ENCODE results near the genes NIPAL3 and SYF2.

- PRO-cap, 3 experiments = peak in 2 of 3 experiments; most common plus-strand start chr1:24150703 (in 1)
Measured at GRCh38 chr1:24150133-24150881, 7.4 kb upstream of the IL22RA1 start.

DNA sequence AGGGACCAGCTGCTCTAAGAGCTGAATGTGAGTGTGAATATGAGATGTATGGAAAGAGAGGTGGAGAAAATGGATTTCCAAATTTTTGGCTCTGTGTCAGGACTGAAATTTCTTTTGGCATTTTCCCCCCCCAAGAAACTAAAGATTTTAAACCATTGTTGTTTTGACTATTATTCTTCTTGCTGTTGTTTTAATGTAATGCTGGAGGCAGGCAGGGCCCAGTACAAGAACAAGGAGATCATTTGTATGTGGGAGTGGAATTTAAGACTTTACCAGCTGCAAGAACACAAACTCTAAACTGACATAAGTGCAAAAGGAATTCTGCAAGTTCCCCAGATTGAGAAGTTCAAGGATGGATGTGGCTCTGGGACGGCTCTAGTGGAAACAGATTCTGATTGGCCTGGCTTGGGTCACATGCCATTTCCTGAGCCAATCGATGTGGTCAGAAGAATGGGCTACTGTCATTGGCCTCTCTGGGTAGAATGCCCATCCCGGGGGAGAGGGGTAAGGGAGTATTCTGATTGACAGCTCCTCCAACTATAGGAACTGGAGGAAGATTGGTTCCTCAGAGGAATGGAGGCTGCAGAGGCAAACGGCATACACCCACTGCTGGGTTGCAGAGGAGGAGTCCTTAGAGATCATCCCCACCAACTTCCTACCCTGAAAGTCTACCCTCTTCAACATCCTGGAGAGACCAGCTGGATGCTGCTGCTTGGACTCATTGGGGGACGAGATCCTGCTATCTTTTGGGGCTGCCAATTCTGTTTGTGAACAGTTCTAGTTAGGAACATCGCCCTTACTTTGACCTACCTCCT is 5.9 kb upstream of the IFNLR1 start:
- PRO-cap, 3 experiments = no peak in any of the 3 experiments

GRCh38 chr1:24205900-24206508 is 18.9 kb upstream of the IFNLR1 start:
- PRO-cap, 3 experiments = no peak in any of the 3 experiments

- PRO-cap, 3 experiments = peak in 3 of 3 experiments; most common plus-strand start chr1:24415802 (in 3); most common minus-strand start chr1:24415520 (in 1)
Measured at GRCh38 chr1:24414776-24415986, at the start of gene NIPAL3. Gene NIPAL3 (plus strand): TSS chr1:24415802.

GRCh38 chr1:24536316-24537211 is 19.3 kb upstream of the NCMAP start:
- PRO-cap, 3 experiments = peak in 1 of 3 experiments; most common minus-strand start chr1:24536607 (in 1)

DNA sequence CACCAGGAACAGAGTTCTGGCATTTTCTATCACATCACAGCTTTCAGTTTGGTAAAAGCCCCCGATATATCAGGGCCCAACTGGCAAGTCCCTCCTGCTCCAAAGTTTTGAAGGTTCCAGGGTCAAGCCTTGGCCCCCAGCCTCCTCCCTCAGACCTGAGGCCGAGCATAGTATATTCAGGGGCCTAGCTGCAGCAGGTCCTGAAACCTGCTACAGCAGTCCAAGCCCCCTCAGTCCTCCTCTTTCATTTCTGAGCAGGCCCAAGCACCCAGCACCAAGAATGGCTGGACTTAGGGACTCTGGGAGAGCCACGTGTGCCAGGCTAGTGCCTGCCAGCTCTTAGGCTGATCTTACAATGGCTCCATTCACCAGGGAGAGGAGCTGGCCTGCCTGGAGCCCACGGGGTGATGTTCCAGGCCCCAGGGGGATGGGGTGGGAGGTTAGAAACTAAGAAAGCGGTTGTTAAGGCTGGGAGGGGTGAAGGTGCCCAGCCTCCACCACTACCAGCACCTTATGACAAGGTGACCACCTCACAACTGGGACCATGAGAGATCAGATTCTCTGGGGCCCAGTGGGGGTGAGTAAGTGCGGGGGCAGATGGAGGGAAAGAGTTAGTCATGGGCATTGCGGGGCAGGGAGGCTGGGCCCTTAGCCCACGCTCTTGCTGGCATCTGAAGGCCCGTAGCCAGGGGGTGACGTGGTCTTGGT is 30.4 kb upstream of the CLIC4 start:
- PRO-cap, 3 experiments = no peak in any of the 3 experiments

DNA sequence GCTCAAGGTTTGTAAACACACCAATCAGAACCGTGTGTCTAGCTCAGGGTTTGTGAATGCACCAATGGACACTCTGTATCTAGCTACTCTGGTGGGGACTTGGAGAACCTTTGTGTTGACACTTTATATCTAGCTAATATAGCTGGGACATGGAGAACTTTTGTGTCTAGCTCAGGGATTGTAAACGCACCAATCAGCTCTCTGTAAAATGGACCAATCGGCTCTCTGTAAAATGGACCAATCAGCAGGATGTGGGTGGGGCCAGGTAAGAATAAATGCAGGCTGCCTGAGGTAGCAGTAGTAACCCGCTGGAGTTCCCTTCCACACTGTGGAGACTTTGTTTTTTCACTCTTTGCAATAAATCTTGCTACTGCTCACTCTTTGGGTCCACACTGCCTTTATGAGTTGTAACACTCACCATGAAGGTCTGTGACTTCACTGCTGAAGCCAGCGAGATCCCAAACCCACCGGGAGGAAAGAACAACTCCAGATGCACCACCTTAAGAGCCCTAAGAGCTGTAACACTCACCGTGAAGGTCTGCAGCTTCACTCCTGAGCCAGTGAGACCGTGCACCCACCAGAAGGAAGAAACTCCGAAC is 23.1 kb upstream of the CLIC4 start:
- PRO-cap, 3 experiments = no peak in any of the 3 experiments

GRCh38 chr1:24803023-24803656 is 57.9 kb downstream of the CLIC4 start:
- PRO-cap, 3 experiments = no peak in any of the 3 experiments

GRCh38 chr1:24897729-24898494 is 32.2 kb downstream of the RUNX3 start:
- PRO-cap, 3 experiments = no peak in any of the 3 experiments

GRCh38 chr1:24901457-24902398 is 28.3 kb downstream of the RUNX3 start:
- PRO-cap, 3 experiments = no peak in any of the 3 experiments

DNA sequence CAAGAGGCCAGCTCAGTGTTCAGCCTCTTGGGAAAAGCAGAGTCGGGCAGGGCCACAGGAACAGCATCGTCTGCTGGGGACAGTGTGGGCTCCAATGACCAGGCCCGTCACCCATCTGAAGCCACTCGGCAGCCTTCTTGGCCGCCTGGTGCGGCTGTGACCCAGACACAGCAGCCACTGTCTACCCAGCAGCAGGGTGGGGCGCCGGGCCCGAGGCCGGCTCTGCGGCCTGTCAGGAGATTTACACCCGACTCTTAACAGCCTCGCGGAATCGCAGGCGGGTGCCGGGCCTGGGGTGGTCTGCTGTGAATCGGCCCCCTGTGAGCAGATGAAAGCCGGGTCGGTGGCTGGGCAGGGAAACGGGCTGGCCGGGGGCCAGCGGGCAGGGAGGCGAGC is 15.9 kb downstream of the RUNX3 start:
- PRO-cap, 3 experiments = no peak in any of the 3 experiments

GRCh38 chr1:24920048-24920633 is 9.9 kb downstream of the RUNX3 start:
- PRO-cap, 3 experiments = no peak in any of the 3 experiments

DNA sequence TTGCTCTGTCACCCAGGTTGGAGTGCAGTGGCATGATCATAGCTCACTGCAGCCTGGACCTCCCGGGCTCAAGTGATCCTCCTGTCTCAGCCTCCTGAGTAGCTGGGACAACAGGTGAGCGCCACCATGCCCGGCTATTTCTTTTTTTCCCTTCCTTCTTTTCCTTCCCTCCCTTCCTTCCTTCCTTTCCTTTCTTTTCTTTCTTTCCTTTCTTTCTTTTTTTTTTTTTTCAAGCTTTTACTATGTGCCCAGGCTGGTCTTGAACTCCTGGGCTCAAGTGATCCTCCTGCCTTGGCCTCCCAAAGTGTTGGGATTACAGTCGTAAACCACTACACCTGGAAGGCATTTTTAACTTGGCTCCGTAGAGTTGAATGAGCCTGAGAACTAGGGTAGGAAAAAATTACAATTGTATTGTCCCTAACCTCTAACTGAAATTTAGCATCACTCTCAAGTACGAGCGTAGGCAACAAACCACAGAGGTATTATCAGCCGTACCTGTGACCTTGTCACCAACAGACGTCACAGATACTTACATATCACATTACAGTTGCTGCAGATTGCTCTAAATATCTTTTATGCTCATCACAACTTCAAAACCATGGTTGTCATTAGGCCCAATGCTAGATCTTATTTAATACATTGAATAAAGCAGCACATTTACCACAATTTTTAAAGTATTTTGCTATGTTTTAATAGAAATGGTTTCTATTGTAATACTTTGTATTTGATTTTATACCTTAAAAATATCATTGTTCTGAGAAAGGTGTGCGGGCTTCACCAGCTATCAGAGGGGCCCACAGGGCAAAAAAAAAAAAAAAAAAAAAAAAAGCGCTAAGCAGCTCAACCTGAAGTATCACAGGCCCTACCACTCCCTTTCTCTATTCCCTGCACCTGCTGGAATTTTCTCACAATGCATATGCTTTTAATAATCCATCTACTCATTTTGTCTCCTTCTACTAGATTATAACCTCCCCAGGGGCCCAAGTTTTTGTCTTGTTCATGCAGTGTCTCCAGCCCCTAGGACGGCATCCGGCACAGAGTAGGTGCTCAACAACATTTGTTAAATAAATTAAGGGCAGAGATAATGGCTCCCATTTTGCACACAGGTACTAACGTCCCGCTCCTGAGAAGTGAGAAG is 7.7 kb downstream of the RUNX3 start:
- PRO-cap, 3 experiments = peak in 1 of 3 experiments; most common minus-strand start position 386 of the sequence (in 1)

- PRO-cap, 3 experiments = no peak in any of the 3 experiments
Measured at GRCh38 chr1:24927372-24928438, 2.4 kb downstream of the RUNX3 start.

- PRO-cap, 3 experiments = no peak in any of the 3 experiments
Measured at GRCh38 chr1:25023423-25024127, 93.5 kb upstream of the RUNX3 start.

DNA sequence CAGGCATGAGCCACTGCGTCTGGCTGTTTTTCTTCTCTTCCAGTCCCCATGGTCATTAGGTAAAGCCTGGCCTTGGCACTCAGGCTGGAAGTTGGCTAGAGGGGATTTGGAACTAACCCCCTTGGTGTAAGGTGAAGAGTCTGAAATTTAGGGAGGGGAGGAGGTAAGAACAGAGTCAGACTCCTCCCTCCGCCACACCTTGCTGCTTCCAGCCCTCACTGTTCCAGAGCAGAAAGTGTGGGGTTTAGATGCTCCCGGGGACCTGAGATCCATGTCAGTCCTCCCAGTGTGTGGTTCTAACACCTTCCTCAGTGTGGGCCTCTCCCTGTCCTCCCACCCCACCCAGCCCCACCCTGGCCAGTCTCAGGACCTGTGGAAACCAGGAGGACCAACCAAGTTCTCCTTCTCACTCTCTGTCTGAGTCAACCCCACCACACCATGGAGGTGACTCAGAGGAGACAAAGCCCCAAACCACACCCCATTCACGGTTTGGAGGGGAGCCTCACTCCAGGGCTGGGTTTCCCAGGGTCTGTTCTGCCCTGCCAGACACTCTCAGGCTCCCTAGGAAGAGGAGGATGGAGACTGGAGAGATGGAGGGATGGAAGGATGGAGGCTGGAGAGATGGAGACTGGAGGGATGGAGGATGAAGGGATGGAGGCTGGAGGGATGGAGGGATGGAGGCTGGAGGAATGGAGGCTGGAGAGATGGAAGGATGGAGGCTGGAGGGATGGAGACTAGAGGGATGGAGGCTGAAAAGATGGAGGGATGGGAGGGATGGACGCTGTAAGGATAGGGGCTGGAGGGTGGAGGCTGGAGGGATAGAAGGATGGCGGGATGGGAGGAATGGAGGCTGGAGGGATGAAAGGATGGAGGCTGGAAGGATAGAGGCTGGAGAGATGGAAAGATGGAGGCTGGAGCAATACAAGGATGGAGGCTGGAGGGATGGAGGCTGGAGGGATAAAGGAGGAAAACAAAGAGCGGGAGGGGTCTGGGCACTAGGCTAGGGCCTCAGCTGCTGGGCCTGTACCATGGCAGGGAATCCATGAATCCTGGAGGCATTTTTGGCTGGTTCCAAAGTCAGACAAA is 100.8 kb upstream of the RUNX3 start:
- PRO-cap, 3 experiments = no peak in any of the 3 experiments

- PRO-cap, 3 experiments = no peak in any of the 3 experiments
Measured at GRCh38 chr1:25031629-25032664, 101.9 kb upstream of the RUNX3 start.

DNA sequence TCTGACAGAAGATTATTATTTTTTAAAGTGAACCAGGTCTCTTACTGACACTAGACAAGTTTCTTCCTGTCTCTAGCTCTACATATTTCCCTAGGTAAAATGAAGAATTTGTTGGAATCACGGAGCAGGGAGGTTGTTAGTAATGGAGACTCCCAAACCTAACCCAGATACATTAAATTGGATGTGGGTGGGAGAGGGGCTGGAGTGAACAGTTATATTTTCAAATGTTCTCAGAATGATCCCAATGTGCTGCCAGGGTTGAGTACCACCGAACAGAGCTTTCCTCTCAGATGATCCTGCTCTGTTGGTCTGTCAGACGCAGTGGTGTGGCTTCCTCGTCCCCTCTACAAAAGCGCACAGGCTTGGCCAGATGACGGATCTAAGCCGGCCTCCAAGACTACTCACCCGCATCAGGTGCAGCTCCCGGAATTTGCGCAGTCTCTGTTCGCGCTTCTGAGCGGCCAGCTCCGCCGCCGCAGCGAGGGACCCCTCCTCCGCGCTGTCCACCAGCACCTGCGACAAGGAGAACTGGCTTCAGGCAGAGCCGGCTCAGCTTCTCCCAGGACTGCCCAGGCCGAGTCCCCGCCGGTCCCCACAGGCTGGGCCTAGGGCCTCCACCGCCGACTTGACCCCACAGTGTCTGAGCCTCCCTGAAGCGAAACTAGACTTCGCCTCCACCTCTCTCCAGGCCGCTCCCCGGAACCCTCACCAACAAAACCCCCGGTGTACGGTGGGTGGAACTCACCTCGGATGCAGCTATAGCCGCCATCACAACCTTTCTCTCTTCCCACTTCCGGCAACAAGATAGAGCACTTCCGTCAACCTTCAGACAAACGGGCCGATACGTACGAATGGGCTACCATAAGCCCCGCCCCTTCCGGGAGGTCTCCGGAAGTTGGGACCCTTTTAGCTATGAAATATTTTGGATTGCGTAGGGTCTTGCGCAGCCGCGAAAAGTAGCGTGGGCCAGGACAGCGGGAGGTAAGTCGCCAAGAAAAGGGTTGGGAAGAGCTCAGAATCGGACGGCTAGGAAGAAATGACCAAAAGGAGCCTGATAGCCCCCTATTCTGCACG is at the start of gene SYF2:
Gene SYF2 (minus strand): TSS at position 804 of the 1,074 bp plus-strand sequence.
- PRO-cap, 3 experiments = peak in 3 of 3 experiments; most common plus-strand start position 944 of the sequence (in 3); most common minus-strand start position 804 of the sequence (in 3)

GRCh38 chr1:25266417-25266966 is 5.8 kb upstream of the RHD start:
- PRO-cap, 3 experiments = no peak in any of the 3 experiments

GRCh38 chr1:25340329-25340740 is 2.2 kb downstream of the TMEM50A start:
- PRO-cap, 3 experiments = no peak in any of the 3 experiments

All from Metastatic Breast Carcinoma in the Ovary (tissue), 3 donors.